Osteocyte (in vitro differentiated cells): Measurements from ENCODE around the gene CTDP1.

GRCh38 chr18:79403125-79404494 is 7.9 kb downstream of the NFATC1 start:
- PRO-cap, result bidirectional peak, plus-strand start at chr18:79403645, minus-strand start at chr18:79403466

GRCh38 chr18:79453821-79454619 is 58.3 kb downstream of the NFATC1 start:
- PRO-cap, result no peak

GRCh38 chr18:79509025-79509576 is 113.4 kb downstream of the NFATC1 start:
- PRO-cap, result no peak

GRCh38 chr18:79517230-79517721 is 121.5 kb downstream of the NFATC1 start:
- PRO-cap, result no peak

GRCh38 chr18:79679614-79679906 is at the start of gene CTDP1:
TSS of gene CTDP1 (plus strand) at chr18:79679803.
- PRO-cap, result bidirectional peak, plus-strand start at chr18:79679803, minus-strand start at chr18:79679745

DNA sequence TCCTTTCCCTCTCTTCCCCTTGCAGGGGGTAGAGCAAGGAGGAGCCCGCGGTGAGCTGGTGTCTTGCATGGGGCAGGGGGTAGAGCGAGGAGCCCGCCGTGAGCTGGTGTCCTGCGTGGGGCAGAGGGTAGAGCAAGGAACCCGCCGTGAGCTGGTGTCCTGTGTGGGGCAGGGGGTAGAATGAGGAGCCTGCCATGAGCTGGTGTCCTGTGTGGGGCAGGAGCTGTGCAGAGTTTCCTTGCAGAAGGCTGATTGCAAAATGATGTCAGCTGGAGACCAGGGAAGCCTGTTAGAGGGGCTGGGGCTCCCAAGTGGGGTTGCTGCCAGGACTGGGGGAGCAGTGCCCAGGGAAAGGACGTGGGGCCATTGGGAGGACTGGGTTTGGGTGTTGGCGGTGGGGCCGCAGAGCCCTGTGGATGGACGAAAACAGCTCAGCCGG is 13.0 kb downstream of the CTDP1 start:
- PRO-cap, result no peak

DNA sequence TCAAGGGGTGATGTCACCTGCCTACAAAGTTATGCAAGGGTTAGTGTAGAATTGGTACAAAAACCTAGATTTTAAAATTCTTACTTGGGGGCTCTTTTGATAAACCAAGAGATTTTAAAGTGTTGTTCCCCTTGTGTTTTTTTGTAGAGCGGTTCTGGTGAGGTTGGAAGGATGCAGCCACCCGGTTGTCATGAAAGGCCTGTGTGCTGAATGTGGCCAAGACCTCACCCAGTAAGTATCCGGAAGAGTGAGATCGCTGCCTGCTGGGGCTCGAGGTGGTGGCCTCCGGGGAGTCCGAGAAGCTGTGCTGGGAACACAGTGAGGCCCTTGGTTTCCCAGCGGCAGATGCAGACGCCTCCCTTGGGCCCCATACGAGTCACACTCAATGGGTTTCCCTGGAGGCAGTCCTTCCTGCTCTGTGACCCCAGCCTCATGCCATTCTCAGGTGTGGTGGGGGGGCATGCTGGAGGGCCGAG is 15.5 kb downstream of the CTDP1 start:
- PRO-cap, result no peak

DNA sequence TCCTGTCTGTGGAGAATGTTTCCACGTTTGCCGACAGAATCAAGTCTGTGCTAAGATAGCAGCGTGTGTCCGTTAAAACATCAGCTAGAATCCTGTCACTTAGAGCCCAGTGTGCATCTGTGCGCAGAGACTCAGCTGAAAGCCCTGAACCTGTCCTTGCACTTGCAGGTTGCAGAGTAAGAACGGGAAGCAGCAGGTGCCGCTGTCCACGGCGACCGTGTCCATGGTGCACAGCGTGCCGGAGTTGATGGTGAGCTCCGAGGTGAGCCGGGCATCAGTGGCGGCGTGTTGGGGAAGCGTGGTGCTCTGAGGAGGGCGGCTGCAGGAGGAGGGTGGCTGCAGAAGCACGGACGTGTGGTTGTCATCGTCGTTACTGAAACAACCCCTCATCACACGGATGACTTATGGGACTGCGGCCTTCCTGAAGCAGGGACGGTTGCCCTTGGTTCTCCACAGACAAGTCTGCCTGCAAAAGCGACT is 16.2 kb downstream of the CTDP1 start:
- PRO-cap, result no peak

DNA sequence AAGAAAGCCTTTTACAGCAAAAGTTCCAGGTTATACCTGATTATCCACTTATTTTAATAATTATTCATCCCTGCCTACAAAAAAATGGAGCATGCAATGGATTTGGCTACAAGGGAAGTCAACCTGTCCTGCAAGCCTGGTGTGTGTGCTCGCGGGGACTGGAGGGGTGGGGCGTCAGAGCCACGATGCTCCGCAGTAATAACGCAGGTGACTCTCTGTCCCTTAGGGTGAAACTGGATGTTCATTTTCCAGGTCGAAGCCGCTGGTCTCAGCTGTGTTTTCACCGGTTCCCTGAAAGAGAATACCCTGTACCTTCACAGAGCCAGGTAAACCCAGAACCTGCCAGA is 58.4 kb downstream of the KCNG2 start:
- PRO-cap, result no peak

- PRO-cap, result no peak
Measured at GRCh38 chr18:79916585-79917216, 34.8 kb downstream of the SLC66A2 start.

- PRO-cap, result bidirectional peak, plus-strand start at chr18:79989011, minus-strand start at chr18:79988942; unidirectional peak, minus-strand start at chr18:79989109
Measured at GRCh38 chr18:79988786-79989457, 559 bp upstream of the TXNL4A start.

- PRO-cap, result no peak
Measured at GRCh38 chr18:80196578-80196861, 50.8 kb downstream of the PARD6G start.